ENCODE results near the genes KATNAL1 and FRY.

- RRBS, 2 experiments = no CpG with 5 or more reads among the region's 14 CpGs
Observed at GRCh38 chr13:29743010-29743577, 107.3 kb downstream of the UBL3 start.

GRCh38 chr13:29994803-29995414, 144.5 kb upstream of the UBL3 start:
- RRBS, 2 experiments = no CpG with 5 or more reads among the region's 9 CpGs

GRCh38 chr13:30240494-30241249, 66.7 kb downstream of the KATNAL1 start:
- RRBS, 2 experiments = no CpG with 5 or more reads among the region's 3 CpGs

- RRBS, 2 experiments = 0% methylated on average over 5 of the region's 103 CpGs
Observed at GRCh38 chr13:30306461-30307780, at the start of gene KATNAL1. Gene KATNAL1, minus strand, starts transcription at chr13:30307551.

DNA sequence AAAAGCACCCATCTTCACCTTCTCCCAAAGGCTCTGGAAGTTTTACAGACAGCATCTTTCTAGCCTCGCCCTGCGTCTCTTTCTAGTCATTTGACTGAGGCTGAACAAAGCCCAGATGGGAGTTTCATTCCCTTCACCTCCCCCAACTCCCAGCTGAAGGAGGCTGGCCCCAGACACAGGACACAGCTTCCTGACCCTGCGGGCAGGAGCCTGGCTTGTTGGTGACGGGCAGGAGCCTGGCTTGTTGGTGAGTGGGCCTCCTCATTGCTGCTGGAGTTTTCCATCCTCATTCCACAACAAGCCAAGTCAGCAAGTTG, 74.8 kb downstream of the ALOX5AP start:
- RRBS, 2 experiments = no CpG with 5 or more reads among the region's 4 CpGs

GRCh38 chr13:30835323-30836054, 70.6 kb upstream of the MEDAG start:
- RRBS, 2 experiments = no CpG with 5 or more reads among the region's 16 CpGs

DNA sequence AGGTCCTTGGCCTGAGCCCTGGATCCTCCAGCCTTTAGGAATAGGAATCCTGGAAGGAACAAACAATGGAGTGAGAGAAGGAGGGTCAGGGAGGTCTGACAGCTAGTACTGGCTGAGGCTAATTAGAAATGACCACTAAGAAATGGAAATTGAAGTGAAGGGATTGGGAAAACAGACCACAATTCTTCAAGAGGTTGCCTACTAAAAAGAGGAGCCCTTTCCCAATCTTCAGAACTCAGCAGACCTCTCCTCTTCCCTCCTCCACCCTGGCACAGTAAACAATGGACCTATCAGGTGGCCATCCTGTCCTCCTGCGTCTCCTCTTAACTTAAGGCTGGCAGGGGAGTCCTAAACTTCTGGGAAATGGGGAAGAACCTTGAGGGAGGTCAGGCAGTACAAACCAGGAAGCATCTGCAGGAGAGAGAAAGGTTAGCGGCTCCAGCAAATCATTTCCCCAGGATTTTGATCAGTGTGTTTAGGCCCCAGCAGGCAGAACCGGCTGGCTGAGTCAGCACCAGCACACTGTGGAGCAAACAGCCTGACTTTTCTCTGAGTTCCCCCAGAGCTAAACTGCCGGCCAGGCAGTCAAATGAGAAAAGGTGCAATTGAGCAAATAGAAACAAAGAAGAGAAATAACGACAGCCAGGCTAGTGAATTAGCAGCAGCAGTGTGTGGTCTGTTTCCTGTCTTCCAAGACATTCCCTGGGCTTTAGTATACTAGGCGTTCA, 46.9 kb upstream of the MEDAG start:
- RRBS, 2 experiments = 9 to 10% methylated on average over 2 of the region's 6 CpGs

DNA sequence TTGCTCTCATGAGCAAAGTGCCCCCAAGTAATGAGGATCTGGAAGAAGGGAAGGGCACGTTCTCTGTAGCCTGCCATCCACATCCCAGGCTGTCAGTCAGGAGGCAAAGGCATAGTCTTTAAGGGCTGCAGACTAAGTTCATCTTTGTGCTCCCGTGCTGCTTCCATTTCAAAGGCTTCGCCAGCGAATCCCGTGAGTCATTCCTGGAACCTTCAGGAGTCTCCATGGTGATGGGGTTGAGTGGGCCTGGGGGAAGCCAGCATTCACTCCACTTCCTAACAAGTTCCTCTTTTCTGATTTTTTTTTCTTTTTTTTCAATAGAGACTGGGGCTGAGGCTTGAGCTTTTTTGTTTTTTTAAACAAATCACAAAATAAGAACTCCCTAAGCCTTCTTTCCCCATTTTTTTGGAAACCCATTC, 33.0 kb upstream of the MEDAG start:
- RRBS, 2 experiments = no CpG with 5 or more reads among the region's 5 CpGs

DNA sequence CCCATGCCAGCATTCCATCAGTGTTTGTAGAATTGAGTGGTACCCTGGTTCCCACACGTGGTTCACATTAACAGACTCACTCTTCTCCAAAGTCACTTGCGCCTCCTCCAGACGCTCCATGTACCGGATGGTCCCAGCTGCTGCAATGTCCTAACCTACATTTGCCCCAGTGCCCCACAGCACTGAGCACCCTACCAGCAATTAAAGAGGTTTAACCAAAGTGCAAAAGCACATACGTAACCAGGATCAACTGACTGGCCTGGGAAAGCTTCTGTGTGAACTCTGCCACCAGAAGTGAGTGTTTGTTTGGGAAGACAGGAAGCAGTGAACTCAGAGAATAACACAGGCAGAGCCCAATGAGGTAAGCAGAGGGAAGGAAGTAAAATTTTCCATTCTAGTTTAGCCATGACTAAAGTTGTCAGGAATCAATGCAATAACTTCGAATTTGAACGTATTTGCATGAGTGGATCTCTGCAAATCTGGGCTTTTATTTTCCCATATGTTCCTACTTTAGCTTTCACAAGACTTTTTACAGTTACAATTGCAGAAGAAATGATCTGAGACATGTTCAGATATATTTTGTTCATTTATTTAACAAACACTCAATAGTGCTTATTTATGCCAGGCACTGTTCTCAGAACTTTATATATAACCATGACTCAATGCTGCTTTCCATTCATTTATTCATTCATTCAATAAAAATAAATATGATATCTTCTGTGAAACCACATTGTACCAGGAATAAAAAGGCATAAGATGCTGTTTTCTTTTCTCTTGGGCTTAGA, 7.2 kb upstream of the MEDAG start:
- RRBS, 2 experiments = no CpG with 5 or more reads among the region's 7 CpGs

DNA sequence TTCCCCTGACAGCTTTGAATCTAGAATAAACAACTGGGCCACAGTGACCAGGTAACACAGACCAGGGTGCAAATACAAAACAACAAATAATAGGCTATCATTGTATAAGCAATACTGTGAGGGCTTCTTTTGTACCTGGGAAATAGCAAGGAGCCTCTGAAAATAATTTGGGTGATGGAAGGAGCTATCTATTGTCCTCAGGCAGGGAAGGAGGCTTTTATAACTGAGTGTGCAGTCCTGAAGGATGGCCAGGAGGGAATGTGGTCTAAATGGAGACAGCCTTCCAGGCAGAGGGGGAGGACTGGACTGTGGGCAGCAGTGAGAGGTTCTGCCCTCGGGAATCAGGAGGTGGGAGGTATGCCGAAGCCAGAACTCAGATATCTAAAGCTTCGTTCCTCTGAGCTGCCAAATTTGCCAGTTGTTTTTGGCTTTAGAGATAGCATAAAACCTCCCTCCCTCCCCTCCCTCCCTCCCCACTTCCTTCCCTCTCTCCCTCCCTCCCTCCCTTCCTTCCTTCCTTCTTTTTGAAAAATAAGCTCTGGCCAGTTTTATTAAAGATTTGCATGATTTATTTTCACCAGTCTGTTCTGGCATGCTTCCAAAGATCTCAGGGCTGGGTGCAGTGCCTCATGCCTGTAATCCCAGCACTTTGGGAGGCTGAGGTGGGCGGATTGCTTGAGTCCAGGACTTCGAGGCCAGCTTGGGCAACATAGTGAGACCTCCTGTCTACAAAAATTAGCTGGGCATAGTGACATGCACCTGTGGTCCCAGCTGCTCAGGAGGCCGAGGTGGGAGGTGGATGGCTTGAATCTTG, 2.4 kb downstream of the MEDAG start:
- RRBS, 2 experiments = no CpG with 5 or more reads among the region's 6 CpGs

DNA sequence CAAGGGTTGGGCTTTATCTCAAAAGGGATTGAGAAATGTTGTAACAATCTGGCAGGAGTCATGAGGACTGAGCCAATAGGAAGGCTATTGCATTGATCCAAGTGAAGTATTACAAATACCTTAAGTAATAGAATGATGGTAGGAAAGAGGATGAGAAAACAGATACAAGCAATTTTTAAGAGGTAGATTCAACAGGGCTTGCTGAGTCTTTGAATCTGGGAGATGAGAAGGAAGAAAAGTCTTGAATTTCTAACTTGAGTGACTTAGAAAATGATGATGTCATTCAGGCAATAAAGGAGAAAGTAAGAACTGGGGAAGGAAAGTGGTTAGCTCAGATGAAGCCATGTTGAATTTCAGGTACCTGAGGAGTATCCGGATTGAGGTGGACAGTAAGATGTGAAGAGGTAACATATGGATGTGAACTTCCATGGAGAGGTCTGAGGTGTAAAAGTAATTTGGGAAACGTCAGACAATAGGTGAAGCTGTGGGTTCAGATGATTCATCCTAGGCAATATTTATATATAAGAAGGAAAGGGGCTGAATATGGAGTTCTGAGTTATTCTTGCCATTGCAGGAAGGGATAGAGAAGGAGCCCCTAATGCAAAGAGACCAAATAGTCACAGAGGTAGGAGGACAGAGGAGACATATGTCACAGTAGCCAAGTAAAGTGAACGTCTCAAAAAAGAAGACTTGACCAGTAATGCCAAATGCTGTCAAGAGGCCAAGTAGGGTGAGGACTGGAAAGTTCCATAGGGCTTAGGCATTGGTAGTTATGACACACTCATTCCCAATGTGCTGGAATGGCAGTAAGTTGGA, 15.3 kb upstream of the FRY start:
- RRBS, 2 experiments = no CpG with 5 or more reads among the region's 3 CpGs

- RRBS, 2 experiments = under 1 to 1% methylated on average over 25 of the region's 67 CpGs
Observed at GRCh38 chr13:32030718-32032033, at the start of gene FRY. Gene FRY, plus strand, starts transcription at chr13:32031774.

- RRBS, 2 experiments = no CpG with 5 or more reads among the region's 4 CpGs
Observed at GRCh38 chr13:32337876-32338600, 22.7 kb downstream of the BRCA2 start.

DNA sequence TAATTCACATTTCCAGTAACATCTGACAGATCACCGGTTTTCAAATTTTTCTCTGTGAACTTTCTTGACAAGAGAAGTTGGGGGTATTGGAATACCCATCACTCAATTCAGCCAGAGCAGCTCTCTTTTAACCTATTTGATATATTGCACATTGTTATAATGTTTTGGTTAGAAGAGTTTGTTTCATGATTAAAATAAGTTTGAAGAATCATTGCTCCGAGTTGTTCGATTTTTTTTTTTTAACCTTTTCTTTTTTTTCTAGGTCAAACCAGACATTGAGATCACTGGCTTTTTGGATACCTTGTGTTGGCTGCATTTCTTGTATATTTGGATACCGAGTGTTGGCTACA, 42.8 kb downstream of the PDS5B start:
- RRBS, 2 experiments = no CpG with 5 or more reads among the region's 4 CpGs

DNA sequence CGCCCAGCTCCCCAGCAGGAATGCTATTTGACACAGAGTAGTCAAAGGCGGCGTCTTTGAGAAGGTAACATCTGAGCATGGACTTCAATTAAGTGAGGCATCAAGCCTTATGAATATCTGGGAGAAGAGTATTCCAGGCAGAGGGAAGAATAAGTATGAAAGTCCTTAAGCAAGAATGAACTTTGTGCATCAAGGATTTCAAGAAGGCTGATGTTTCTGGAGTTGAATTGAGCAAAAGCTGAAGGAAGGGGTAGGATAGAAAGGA, 194.1 kb downstream of the PDS5B start:
- RRBS, 2 experiments = no CpG with 5 or more reads among the region's 3 CpGs

- RRBS, 2 experiments = no CpG with 5 or more reads among the region's 4 CpGs
Observed at GRCh38 chr13:33126981-33127387, 110.8 kb downstream of the KL start.

DNA sequence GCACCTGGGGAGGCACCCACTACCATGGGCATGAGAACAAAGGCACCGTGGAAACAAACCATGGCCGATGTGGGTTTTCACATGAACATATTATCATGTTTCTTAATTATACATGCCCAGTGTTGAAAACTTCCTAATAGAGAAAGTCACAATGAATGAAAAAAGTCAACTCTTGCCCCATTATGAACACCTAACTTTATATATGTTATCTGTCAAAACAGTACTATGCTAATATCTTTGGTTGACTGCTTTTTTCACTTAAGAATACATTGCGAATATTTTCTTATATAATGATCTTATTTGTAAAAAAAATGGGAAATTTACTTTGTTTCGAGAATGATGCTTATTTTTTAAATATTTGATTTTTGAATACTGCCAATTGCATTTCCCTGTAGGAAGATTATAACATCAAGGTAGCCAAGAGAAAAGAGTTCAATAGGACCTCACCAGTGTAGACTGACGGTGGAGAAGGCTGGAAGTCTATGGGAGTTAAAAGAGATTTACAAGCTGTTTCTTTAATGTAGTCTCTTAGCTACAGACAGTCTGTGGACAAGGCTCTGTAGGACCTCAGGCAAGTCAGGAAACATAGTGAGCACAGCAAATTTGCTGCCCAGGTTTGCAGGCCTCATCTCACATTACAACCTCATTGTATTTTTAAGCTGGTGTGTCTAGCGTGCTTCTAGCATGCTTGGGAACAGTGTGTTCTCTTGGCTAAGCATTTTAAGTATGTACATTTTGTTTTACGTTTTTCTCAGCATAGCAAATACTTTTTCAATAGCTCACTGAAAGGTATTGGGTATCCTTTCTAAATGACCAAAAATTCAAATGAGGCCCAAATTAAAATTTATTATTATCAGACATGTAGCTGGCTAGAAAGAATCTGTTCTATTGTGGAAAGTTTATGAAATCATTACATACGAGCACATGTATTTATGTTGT, 113.4 kb downstream of the STARD13 start:
- RRBS, 2 experiments = no CpG with 5 or more reads among the region's 8 CpGs

DNA sequence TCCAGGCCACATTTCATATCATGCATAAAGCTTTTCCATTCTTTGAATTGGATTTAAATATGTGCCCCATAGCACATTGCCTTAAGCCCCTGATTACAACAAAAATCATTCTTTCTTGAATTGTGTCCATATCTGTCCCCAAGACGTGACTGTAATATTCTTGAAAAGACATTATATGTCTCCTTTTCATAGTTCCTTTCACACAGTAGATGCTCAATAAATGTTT, 86.5 kb downstream of the STARD13 start:
- RRBS, 2 experiments = no CpG with 5 or more reads among the region's 1 CpG

DNA sequence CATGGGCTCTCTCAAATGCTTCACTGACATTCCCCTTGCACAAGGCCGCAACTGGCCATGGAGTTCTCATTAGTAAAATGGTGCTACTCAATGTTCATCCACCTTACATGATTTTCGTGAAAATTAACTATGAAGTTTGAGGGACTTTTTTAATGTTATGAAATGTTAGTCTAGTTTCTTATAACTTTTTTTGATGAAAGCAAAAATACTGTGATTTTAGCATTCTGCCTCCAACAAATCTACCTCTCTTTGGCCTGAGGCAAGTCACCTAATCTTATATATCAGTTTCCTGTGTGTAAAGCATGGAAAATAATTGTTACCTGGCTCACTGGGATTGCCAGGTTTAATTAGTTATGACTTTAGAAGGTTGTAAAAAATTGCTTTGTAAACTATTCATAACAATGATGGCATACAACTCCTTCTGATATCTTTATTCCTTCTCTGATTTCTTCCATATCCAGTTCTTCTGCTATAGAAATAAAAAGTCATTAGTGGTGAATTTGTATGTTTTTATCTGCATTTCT, 51.1 kb downstream of the STARD13 start:
- RRBS, 2 experiments = no CpG with 5 or more reads among the region's 2 CpGs

Data from bronchial epithelial cell (primary cell).